ENCODE measurements around a stretch of chr10.

DNA sequence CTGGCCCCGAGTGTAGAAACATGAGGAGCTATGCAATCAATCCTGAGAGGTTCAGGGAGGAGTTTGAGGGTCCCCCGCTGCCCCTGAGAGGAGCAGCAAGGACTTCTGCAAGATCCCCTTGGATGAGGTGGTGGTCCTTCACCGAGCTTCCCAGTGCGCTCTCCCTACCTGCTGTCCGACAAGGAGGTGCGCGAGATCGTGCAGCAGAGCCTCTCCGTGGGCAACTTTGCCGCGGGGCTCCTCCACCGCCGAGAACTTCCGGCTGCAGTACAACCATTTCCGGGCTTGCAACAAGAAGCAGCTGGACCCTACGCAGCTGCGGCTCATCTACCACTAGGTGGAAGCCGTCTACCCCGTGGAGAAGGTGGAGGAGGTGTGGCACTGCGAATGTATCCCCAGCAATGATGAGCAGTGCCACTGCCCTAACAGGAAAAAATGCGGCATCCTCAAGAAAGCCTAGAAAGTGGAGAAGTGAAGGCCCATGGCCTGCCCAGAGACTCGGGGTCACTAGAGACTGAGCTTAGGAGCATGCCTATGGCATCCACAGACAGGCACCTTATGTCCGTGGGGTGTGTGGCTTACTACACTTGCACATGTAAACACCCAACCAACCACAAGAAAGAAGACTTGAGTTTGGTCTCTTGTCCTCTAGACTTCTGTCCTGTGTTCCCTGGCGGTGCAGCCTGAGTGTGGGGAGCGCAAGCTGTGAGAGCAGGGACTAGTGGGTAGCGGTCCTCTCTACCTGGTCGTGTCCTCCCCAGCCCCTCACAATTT is 36.4 kb upstream of the SGMS1 start:
- RRBS = no CpG with 5 or more reads among the region's 27 CpGs

DNA sequence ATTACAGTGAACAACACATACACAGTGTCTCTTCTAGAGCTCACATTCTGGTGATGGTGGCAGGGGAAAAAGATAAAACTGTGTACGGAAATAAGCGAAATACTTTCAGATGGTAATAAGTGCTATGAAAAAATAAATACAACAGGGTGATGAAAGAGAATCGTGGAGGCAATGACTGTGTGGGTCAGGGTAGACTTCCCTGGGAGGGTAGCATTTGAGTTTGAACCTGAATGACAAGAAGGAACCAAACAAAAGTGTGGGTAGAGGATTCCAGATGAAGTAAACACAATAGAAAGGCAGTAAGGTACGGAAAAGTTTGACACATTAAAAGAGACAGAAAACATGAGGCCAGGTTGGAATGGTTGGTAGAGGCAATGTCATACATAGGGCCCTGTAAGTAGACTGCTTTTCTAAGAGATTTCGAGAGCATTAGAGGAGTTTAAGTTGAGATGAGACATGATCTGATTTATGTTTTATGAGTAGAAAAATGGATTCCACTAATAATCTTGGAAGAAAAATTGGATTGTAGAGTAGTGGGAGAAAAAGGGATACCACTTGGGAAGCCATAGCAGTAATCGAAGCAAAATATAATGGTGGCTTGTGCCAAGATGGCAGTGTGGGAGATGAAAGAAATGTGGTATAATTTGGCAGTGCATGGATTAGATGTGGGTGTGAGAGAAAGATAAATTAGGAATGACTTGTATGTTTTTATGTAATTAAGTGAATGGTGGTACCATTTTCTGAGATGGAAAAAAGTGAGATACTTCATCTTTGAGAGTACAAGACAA is 92.9 kb downstream of the PRKG1 start:
- RRBS = no CpG with 5 or more reads among the region's 6 CpGs

DNA sequence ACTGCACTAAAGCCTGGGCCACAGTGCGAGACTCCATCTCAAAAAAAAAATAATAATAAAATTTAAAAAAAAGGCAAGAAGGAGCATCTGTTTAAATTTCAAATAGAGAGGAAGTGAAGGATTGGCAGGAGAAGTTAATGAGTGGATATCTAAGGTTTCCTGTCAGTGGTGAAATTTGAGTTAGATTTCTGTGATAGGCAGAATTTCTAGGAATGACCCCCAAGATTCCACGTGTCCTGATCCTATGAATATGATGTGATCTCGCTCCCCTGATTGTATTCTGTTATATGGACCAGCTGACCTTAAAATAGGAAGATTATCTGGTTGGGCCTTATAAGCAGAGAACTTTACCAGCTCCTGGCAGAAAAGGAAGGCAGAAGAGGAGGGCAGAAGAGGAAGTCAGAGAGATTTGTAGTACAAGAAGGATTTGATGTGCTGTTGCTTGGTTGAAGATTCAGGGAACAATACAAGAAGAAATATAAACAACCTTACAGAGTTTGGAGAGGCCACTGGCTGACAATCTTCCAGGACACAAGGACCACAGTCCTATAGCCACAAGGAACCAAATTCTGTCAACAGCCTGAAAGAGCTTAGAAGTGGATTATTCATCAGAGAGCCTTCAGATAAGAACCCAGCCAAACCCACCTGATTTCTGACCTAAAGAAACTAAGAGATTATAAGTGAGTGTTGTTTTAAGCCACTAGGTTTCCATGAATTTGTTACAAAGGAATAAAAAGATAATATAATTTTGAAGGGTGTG is 145.6 kb downstream of the PRKG1 start:
- RRBS = no CpG with 5 or more reads among the region's 3 CpGs

- RRBS = no CpG with 5 or more reads among the region's 2 CpGs
Measured at GRCh38 chr10:51232586-51233198, 158.4 kb downstream of the PRKG1 start.

- RRBS = no CpG with 5 or more reads among the region's 3 CpGs
Measured at GRCh38 chr10:51242464-51243342, 168.4 kb downstream of the PRKG1 start.

- RRBS = no CpG with 5 or more reads among the region's 12 CpGs
Measured at GRCh38 chr10:51267838-51268575, 193.7 kb downstream of the PRKG1 start.

DNA sequence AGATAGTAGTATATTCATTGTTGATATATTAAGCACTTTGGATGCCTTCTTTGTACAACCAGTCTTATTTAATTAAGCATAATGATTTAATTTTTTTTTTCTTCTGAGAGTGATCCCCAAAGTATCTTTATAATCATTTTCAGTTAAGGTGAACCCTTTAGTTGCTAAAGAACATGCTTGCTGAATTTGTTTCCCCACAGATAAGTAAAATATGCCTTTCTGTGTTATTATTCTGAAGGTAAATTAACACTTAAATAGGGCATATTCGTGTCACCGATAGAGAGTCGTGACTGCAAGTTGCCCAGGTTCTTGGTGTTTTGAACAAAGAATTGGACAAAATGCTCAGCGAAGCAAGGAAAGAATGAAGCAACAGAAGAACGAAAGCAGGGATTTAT is 50.1 kb downstream of the CSTF2T start:
- RRBS = no CpG with 5 or more reads among the region's 5 CpGs

DNA sequence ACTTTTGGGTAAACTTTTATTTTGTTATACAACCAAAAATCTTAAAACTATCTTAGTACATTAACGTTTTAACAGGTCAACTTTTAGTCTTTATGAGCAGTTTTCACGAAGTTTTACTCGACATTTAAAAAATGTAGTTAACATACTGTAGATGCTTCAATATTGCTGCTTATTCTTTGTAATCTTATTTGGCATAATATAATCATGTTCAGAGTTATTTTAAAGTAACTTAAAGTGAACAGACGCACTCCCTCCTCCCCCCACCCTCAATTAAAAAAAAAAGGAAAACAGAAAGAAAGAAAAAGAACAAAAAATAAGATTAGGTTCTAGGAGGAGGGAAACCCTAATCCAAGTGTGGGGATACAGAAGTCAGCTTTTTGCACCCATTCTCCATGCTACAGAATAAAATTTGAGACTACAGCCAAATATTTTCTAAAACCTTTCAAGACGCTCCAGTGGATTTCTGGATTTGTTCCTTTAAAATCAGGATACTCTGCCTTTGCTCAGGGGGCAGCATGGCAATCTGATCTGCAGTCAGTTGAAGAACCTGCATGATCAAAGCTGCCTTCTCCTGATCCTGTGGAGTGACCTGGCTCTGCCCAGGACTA is 2.0 kb downstream of the CSTF2T start:
- RRBS = no CpG with 5 or more reads among the region's 5 CpGs

GRCh38 chr10:51834311-51834777 is 134.9 kb upstream of the CSTF2T start:
- RRBS = no CpG with 5 or more reads among the region's 2 CpGs

GRCh38 chr10:51838528-51838964 is 139.2 kb upstream of the CSTF2T start:
- RRBS = no CpG with 5 or more reads among the region's 2 CpGs

DNA sequence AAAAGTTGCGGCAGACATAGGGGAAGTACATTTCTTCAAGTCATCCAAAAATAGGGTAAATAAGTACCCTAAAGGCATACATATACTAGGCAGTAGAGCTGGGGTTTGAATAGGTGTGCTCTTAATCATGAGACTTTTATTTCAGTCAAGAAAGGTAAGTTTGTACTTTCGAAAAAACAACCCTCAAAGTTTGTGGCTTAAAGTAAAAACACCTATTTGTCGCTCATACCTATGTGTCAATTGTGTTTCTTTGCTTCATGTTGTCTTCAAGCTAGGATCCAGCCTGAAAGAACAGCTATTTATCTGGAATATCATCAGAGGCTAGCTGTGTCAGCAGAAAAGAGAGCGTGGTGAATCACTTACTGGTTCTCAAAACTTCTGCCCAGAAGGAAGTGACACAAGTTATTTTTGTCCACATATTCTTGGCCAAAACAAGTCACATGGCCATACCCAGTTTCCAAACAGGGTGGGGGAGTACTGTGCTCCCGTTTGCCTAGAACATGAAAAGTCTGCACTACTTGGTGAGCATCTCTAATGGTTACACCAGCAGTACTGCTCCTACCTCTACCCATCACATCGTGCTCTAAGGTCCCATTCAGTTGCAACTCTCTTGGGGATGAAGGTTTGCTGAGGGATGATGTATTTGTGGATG is 160.8 kb upstream of the CSTF2T start:
- RRBS = no CpG with 5 or more reads among the region's 6 CpGs

GRCh38 chr10:52771367-52771912 is 1.1 kb downstream of the MBL2 start:
- RRBS = no CpG with 5 or more reads among the region's 7 CpGs

GRCh38 chr10:52805137-52805580 is 32.6 kb upstream of the MBL2 start:
- RRBS = no CpG with 5 or more reads among the region's 5 CpGs

DNA sequence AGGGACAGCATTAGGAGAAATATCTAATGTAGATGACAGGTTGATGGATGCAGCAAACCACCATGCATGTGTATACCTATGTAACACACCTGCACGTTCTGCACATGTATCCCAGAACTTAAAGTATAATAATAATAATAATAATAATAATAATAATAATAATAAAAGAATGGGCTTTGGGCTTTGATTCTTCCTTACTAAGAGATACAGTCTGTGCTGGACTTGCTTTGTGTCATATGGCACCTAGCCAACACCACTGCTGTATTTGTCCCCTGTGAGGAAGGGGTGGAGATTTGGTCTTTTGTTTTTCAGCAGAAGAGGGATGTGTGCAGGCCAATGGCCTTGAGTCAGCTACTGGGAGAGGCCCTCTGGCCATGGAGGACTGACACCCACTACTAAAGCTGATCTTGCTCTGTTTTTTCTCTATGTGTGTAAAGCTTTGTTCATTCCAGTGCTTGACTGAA is 573.0 kb upstream of the PCDH15 start:
- RRBS = no CpG with 5 or more reads among the region's 1 CpG

- RRBS = no CpG with 5 or more reads among the region's 7 CpGs
Measured at GRCh38 chr10:55410456-55411138, 609.6 kb upstream of the PCDH15 start.

DNA sequence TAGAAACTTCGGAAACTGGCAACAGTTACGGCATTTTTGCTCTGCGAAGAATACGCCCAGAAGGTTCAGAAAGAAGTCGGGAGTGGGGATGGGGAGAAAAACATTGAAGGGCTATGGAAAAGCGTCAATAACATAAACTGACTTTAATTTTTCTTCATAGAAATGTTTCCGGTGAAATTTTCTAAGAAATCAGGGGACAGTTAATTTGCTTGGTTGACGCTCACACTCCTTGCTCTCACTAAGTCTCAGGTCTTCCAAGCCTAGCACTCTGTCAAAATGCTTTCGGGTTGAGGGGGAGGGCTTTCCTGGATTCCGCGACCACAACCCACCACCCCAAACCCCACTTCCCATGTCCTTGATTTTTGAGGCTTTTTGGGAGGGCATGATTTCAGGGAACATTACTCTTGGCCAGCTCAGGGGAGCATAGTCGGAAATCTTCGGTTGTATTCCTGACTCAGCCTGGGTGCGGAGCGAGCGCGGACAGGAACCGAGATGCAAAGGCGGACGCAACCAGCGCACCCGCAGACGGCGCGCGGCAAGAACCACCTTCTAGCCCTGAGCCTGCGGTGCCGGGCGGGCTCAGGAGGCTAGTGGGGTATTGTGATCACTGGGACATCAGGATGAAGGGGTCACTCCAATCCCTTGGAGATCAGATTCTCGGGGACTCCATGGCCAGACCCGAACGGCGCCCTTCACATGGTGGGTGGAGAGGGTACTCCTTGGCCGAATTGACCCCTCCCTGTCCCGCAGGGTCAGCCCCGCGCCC is 730.8 kb downstream of the ZWINT start:
- RRBS = no CpG with 5 or more reads among the region's 37 CpGs

GRCh38 chr10:57066881-57067253 is 705.8 kb upstream of the ZWINT start:
- RRBS = no CpG with 5 or more reads among the region's 1 CpG

GRCh38 chr10:58269643-58270292 is 806 bp downstream of the CISD1 start:
- RRBS = no CpG with 5 or more reads among the region's 17 CpGs

- RRBS = no CpG with 5 or more reads among the region's 14 CpGs
Measured at GRCh38 chr10:58385818-58386209, 604 bp downstream of the TFAM start.

GRCh38 chr10:59177077-59177425 is 608 bp downstream of the PHYHIPL start:
- RRBS = 53% methylated on average over 25 of the region's 28 CpGs

Data from HL-60 (cell line).